Melanocyte of skin (primary cell): ENCODE results near the gene EDNRA.

- CAGE, long polyA plus RNA, 2 experiments, result no peak in any of the 2 experiments
Measured at GRCh38 chr4:143183818-143184541, 737 bp upstream of the USP38 start.

DNA sequence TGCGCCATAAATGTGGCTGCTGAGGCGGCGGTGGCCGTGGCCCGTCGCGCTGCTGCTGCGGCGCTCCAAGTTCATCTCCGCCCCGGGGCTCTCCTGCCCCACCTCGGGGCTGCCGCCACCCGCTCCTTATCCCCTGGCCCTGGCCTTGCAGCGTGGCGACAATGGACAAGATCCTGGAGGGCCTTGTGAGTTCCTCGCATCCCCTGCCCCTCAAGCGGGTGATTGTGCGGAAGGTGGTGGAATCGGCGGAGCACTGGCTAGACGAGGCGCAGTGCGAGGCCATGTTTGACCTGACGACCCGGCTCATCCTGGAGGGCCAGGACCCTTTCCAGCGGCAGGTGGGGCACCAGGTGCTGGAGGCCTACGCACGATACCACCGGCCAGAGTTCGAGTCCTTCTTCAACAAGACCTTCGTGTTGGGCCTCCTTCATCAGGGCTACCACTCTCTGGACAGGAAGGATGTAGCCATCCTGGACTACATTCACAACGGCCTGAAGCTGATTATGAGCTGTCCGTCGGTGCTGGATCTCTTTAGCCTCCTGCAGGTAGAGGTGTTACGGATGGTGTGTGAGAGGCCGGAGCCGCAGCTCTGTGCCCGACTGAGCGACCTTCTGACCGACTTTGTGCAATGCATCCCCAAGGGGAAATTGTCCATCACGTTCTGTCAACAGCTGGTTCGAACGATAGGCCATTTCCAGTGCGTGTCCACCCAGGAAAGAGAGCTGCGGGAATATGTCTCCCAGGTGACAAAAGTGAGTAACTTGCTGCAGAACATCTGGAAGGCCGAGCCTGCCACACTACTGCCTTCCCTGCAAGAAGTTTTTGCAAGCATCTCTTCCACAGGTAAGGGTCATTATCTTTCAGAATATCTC lies 809 bp downstream of the USP38 start:
- CAGE, long polyA plus RNA, 2 experiments, result no peak in any of the 2 experiments

DNA sequence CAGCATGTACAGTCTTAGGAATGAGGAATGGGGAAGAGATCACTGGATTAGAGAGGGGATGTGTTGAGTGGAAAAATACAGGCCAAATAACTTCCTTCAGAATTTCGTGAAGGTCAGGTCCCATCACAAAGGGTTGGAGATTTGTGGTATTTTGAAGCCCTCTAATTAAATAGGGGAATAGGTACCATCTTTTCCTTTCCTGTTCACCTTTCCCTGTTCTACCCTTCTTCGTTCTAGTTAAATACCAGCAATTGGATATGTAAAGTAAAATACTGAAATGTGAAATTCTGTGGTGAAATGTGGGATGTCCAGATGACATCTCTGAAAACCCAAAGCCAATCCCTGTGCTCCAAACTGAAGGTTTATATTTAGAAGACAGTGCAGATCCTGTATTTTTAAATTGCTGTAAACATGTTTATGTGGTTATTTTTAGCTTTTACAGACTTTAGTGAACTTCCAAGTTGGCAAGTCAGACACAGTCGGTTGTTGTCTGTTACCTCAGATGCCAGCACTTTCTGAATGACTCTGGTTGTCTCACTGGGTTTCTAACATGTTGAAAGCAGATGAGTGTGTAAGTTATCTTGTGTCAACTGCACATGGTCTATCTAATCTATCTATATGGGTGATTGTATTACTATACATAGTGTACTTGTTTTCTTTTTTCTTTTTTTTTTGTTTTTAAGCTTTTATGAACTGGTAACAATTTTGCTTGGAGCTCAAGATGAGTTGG lies 66.0 kb downstream of the GAB1 start:
- CAGE, long polyA plus RNA, 2 experiments, result no peak in any of the 2 experiments

DNA sequence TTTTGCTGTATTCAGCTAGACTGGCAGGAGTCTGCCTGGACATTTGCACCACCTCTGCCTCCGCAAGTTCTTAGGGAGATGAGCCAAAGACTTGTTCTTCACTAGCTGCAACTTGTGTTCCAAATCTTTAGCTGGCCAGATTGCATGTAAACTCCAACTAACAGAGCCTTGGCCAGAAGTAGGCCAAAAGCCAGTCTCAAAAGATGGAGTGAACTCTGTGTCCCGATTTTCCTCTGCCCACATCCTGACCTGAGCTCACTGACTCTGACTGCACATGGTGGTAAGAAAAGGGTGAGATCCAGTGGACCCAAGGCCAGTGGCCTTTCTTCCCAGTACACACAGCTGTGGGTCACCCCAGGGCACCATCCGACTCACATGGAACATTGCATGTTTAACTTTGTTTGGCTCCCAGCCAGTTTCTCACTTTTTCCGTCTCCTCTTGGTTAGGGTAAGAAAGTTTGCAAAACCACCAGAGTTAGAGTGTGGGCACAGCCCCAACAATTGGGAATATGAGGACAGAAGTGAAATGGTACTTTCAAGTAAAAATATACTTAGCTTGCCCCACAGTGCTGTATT lies 69.8 kb downstream of the GAB1 start:
- CAGE, long polyA plus RNA, 2 experiments, result no peak in any of the 2 experiments

DNA sequence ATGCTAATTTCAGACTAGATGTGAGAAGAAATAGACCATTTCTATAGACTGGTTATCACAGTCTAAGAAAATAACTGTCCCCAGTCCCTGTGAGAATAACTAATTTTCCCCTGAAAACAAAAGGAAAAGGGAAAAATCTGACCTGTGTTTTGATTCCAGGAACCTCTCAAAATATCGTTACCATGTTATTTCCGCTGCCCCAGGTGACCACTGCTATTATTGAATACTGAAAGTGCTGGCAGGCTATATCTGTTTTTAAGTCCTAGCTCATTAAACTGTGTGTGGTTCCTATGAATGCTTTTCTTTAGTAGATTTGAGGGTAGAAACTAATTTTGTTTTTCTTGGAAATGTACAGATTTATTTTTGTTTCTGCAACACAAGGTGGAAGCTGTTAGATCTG lies 83.6 kb downstream of the GAB1 start:
- CAGE, long polyA plus RNA, 2 experiments, result no peak in any of the 2 experiments

DNA sequence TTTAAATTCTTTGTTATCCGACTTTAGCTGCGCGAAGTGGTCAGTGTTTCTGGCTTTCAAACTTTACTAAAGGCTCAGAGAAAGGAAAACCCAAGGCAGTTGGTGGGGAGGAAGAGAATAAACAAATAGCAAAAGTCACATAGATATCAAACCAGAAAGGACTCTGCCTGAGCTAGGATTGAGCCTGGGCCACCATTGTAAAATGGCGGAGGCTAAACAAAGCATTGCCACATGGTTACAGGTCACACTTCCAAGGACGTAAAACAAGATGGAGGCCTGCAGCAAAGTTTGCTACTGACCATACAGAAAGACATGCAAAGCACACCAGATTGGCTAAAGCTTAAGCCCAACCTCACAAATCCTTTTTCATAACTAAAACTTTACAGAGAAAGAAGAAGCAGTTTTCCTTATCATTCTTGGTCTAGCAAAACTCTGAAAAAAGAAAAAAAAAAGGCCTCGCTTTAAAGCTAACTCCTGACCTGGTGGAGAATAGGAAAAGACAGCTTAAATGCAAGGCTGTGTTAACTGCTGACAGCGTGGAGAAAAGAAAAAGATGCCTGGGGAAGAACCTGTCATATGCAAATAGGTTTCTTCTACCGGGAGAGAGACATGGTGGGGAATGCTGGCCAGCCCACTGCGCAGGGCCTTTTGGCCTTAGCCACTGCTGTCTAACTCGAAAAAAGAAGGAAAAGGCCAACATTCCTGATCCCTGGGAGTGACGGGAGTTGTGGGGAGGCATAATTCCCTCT lies 81.8 kb upstream of the SMARCA5 start:
- CAGE, long polyA plus RNA, 2 experiments, result no peak in any of the 2 experiments

GRCh38 chr4:144809896-144810529 lies 164.1 kb downstream of the HHIP start:
- CAGE, long polyA plus RNA, 2 experiments, result no peak in any of the 2 experiments

GRCh38 chr4:145155145-145156151 lies 24.9 kb downstream of the OTUD4 start:
- CAGE, long polyA plus RNA, 2 experiments, result no peak in any of the 2 experiments

GRCh38 chr4:145279070-145279528 lies 98.7 kb upstream of the OTUD4 start:
- CAGE, long polyA plus RNA, 2 experiments, result no peak in any of the 2 experiments

DNA sequence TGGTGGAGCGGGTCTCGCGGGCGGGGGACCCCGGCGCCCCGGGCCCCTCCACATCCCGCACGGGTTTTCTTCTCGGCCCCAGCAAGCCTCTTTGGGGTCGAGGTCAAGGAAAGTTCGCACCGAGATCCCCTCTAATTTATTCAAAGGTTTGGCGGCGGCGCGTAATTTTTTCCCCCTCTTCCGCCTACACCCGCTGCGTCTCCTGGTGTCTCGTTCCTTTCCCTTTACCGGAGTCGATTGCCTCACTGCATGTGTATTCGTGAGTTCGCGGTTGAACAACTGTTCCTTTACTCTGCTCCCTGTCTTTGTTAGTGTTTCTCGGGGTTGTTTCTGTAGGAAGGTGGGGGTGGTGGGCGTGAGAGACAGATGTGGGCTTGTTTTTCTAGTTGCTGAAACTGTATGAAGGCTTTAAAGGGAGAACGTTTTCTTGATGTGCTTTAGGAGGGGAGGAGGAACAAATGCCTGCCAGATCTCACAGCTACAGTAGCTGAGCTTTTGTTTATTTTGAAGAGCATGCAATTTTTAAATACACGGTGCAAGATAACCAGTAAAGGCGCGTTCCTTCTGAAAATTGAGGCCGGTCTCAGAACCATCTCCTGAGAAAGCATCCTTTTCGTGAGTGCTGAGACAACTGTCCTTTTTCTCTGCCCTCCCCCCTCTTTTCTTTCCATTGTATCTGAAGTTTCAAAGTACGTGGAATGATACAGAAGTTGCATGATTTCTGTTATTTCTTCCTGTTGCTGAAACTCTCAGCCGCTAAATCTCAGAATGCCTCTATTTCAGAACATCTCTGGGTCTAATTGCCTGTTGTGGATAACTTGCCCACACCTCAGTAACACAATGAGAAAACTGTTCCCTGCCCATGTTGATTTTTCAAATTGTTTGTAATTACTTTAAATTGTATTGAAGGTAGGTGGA lies 1.2 kb downstream of the SMAD1 start:
- CAGE, long polyA plus RNA, 2 experiments, result no peak in any of the 2 experiments

DNA sequence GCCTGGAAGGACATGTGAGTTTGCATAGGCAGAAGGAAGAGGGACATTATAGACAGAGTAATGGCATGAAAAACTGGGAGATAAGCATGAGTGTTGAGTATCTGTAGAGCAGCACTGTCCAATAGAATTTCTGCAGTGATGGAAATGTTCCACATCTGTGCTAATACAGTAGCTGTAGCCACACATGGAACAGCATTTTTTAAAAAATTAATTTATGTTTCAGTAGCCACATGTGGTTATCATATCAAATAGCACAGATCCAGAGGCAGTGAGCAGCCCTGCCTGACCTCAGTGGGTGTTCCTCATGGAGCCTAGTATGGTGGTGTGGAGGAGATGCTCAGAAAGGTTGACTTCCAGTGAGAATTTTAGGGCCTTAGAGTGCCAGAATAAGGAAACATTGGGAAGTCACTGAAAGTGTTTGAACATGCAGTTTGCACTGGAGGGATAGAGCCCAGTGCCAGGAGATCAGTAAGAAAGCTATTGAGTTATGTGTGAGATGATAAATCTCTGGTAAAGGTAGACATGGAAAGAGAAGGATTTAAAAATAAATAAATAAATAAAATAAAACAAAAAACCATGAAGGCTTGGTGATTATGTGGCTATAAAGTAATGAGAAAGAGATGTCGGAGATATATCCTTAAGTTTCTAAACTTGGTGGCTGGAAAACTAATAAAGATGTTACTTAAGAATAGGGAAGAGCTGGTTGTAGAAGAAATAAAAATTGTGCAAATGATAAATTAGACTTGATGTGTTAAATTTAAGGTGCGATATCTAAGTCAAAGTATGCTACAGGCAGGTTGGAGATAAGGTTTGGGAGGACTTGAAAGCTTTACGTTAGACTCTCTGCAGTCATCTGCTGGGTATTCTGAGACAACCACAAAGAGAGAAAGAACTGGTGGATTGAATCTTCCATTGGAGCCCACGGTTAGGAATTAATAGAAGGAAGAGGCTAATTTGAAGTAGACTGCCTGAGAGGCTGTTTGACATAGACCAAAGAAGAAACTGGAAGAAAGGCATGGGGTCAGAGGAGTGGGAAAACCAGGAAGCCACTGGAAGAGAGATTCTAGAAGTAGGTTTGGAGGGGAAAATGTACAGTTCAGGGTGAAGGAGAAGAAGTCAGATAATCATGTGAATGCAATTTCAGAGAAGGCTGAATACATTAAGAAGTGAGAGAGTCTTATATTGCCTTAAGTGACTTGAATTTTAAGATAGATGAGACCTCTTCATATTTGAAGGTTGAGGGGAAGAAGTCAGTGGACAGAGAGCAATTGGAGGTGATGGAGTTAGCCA lies 7.7 kb downstream of the SMAD1 start:
- CAGE, long polyA plus RNA, 2 experiments, result no peak in any of the 2 experiments

DNA sequence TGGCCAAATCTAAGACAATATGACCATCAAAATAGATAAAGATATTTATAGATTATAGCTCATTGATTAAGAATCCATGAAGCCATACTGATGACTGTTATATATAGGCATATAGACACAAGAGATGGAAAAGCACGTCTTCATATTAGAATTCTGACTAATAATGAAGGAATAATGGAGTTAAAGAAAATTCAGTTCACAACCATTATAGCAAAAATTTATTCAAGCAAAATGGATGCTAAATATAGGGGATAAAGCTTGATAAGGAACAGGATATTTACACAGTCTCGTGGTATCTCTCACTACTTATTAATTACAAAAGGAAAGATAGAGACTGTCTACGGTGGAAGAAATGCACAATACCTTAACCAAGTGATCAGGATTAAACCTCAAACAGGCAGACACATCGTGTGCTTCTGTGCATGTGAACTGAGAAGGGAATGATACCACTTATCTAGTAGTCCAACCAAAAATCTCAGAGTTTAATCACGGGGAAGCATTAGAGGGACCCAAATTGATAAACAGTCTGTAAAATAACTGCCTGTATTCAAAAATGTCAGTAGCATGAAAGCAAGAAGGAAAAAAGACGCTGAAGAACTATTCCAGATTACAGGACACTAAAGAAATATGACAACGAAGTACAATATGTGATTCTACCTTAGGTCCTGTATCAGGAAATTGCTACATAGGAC lies 55.0 kb downstream of the SMAD1 start:
- CAGE, long polyA plus RNA, 2 experiments, result no peak in any of the 2 experiments

- CAGE, long polyA plus RNA, 2 experiments, result no peak in any of the 2 experiments
Measured at GRCh38 chr4:145545605-145546195, 64.0 kb downstream of the SMAD1 start.

DNA sequence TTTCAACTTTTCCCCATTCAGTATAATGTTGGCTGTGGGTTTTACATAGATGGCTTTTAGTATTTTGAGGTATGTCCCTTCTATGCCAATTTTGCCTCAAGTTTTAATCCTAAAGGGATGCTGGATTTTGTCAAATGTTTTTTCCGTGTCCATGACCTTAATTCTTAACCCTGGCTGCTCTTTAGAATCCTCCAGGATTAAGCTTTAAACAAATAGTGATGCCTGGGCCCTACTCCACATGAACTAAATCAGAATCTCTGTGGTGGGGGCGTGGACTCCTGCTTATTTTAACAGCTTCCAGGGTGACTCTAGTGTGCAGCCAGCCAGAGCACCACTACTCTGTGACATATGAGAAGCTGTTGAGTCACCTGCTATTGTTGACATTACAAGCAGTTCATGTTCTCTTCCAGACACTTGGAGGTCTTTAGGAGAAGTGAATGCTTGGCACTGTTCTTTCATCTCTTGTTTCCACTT lies 559 bp upstream of the C4orf51 start:
- CAGE, long polyA plus RNA, 2 experiments, result no peak in any of the 2 experiments

GRCh38 chr4:145887201-145887572 lies 51.4 kb downstream of the ZNF827 start:
- CAGE, long polyA plus RNA, 2 experiments, result no peak in any of the 2 experiments

DNA sequence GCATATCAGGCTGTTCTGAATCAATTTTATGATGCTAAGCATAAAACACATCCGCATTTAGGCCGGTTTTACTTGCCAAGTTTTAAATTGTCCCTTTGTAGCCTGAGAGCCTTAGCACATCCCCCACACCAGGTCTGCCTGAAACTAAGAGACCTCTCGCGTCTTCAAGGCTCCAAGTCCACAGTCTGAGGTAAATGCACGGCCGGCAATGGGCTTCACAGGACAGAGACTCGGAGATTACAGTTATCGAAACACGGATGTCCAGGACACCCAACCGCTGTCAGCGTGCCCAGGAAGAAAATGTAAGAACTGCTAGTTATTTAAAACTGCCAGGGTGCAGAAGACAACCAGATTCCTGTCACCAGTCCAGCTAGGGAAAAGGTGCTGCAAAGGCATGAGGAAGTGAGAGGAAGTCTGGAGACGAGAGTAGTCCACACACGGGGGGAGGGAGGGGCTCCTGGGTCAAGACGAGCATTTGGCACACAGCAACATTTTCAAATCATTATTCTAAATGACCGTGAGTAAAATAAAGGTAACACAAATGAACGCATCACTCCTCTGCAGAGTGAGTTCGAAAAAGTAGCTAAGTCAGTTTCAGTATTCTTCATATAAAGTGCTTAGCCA lies 28.8 kb downstream of the ZNF827 start:
- CAGE, long polyA plus RNA, 2 experiments, result no peak in any of the 2 experiments

GRCh38 chr4:145935596-145936443 lies 2.8 kb downstream of the ZNF827 start:
- CAGE, long polyA plus RNA, 2 experiments, result no peak in any of the 2 experiments

- CAGE, long polyA plus RNA, 2 experiments, result no peak in any of the 2 experiments
Measured at GRCh38 chr4:145984628-145984984, 46.0 kb upstream of the ZNF827 start.

GRCh38 chr4:147231885-147232114 lies 249.1 kb upstream of the EDNRA start:
- CAGE, long polyA plus RNA, 2 experiments, result no peak in any of the 2 experiments

GRCh38 chr4:147480283-147481226 lies at the start of gene EDNRA:
Gene EDNRA, plus strand, starts transcription at chr4:147481097.
- CAGE, long polyA plus RNA, 2 experiments, result no peak in any of the 2 experiments